ENCODE measurements around the genes NOTCH4 and HLA-DRA.

DNA sequence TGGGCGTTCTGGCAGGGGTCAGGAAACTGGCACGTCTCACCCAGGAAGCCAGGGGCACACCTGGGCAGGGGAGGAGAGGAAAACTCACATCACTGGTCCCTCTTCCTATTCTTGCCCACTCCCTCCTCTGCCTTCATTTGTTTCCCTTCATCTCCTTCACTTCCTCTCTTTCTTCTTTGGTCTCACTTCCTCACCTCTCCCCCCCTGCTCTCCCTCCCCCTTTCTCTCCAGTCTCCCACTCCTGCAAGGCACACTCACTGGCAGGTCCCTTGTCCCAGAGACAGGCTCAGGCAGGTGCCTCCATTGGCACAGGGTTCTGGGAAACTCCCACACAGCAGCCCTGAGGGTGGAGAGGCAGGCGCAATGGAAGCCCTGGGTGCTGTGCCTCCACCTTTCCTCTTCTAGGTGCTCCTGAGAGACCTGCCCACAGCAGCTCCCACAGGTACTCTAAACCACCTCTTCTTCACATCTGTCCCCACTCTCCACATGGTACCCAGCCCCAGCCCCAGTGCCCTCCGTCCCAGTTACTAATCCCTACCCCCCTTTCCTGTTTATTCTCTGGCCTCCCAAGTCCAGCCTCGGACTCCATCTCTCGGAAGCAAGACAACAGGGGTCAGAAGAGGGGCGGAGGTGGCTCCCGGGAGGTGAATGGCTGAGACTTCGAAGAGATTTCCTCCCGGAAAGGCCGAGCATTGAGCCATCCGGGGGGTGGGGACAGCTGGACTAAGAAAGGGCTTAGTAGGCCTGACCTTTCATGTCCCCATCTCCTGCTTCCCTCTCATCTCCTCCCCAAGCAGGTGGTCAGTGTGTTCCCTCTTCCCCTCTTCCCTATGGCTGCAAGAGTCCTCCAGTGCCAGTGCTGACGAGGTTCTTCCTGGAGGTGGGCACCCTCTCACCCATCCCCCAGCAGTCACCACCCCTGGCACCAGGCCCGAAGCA is 851 bp downstream of the NOTCH4 start:
- PRO-cap, result no peak
- RAMPAGE, long total RNA, result no peak

DNA sequence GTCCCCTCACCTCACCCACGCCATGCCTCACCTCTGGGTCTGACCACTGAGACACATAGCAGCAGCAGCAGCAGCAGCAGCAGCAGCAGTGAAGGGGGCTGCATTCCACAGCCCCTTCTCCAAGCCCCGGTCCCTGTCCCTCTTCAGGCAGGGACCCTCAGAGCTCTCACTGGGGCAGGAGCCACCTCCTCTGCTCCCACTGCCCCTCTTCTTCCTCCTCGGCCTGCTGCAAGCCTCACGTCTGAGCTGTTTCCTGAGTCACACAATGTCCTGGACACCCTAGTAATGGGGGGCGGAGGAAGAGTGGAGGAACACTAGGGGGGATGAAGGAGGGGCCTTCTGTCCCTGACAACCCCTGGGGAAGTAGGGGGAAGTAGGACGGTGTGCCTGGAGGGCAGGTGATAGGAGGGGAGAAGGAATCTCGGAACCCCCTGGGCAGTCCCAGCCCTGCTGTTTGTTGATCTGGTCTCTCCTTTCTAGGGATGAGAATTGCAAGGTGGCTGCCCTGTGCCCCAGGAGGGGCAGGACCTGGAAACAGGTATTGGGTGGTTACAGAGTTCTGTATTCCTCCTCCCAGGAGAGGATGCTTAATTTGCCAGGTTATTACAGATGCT is at the start of gene NOTCH4:
Gene NOTCH4 (minus strand): TSS at position 243 of the 614 bp plus-strand sequence.
- PRO-cap, result unidirectional peak, minus-strand start at position 243 of the sequence
- RAMPAGE, long total RNA, result start-site peak on the minus strand centred at position 206 of the sequence, 40 bp wide, 24 and 22 reads in 2 replicates

- PRO-cap, result no peak
- RAMPAGE, long total RNA, result no peak
Measured at GRCh38 chr6:32271400-32271716, 47.5 kb upstream of the NOTCH4 start.

GRCh38 chr6:32439497-32440569 is at the start of gene HLA-DRA:
Gene HLA-DRA (plus strand): TSS chr6:32439887.
- PRO-cap, result unidirectional peak, plus-strand start at chr6:32439887
- RAMPAGE, long total RNA, result start-site peak on the plus strand at chr6:32439880-32439915, 422 and 440 reads in 2 replicates

DNA sequence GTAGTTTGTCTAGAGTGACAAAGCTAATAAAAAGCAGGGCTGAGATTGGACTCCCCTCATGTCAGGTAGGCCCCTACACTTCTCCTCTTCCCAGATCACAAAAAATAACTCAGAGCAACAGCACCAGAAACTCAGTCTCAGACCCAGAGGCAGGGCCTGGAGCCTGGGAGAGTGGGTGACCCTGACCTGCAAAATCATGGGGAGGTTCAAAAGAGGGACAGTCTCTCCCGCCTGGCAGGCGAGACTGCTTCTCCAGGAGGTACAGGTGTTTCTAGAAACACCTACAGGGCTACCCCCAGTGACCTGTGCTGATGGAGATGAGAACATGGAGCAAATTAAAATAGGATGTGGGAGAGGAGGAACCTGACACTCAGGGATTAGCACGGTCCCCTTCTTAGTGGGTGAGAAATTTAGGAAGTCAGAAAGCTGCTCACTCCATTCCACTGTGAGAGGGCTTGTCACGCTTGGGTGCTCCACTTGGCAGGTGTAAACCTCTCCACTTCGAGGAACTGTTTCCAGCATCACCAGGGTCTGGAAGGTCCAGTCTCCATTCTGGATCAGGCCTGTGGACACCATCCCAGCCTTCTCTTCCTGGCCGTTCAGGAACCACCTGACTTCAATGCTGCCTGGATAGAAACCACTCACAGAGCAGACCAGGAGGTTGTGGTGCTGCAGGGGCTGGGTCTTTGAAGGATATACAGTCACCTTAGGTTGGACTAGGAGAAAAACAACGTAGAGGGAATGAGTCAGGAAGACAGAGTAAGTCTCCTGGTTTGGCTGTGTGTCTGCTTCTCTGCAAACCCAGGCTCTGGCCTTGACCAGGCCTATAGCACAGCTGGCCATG is 8.3 kb downstream of the HLA-DRB1 start:
- PRO-cap, result no peak
- RAMPAGE, long total RNA, result no peak

GRCh38 chr6:32894026-32895088 is 40.4 kb downstream of the PSMB9 start:
- PRO-cap, result bidirectional peak, plus-strand start at chr6:32894814, minus-strand start at chr6:32894674
- RAMPAGE, long total RNA, result no peak

DNA sequence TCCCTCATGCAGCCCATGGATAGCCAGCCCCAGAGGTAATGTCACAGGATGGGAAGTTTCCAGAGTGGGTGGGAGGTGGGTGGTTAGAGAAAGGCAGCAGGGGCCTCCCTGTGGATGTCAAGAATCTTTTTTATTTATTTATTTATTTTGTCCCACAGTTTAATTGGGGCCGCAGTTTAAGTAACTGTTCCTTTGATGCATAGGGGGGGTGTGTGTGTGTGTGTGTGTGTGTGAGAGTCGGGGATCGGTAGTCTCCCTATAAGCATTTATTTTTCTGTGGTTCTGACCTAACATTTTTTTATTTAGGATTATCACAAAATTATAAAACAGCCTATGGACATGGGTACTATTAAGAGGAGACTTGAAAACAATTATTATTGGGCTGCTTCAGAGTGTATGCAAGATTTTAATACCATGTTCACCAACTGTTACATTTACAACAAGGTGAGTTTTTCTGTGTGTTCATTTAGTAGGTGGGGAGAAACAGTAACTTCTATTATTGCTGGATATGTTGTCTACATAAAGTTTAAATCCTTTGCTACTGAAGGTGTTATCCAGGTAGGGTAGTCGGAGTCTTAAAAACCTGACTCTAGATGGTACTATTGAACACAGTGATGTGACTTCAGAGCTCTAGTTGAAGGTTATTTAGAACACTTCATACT is 6.8 kb downstream of the BRD2 start:
- PRO-cap, result no peak
- RAMPAGE, long total RNA, result no peak

DNA sequence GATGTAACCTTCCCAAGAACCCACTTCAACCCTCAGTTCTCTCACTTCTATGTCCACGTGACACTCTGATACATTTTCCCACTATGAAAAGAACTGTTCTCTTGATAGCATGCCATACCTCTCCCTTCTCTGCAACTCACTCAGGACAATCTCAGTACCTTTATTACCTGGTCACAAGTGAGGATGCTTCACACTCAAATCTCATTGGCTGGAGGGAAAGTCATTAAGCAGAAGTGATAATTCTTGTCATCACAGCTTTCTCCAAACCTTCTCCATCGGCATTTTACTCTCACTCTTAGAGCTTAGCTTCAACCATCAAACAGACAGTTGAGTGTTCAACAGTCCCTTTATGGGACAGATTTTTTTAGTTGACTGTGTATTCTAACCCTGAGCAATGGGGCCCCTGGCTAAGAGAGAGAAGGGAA is 18.5 kb upstream of the HLA-DPB1 start:
- PRO-cap, result no peak
- RAMPAGE, long total RNA, result no peak

DNA sequence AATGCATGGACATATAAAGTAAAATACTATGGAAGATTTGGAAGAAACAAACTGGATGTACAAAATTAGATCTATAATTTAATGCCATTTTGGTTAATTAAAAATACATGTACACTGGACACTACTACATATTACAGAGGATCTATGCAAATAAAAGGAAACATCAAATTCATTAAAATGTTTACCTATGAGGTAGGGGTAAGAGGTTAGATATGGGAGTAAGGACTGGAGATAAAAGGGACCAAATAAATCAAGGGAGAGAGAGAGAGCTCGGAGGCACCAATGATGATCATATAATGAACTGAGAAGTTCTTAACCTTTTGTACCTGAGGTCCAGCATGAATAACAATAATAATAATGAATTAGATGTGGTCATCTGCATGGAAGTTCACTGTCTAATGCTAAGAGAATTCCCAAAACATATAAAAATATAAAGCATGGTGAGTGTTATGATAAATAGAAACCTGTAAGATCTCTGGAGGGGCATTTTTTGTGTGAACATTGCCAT is 8.1 kb upstream of the HLA-DPB1 start:
- PRO-cap, result unidirectional peak, plus-strand start at position 258 of the sequence
- RAMPAGE, long total RNA, result no peak

DNA sequence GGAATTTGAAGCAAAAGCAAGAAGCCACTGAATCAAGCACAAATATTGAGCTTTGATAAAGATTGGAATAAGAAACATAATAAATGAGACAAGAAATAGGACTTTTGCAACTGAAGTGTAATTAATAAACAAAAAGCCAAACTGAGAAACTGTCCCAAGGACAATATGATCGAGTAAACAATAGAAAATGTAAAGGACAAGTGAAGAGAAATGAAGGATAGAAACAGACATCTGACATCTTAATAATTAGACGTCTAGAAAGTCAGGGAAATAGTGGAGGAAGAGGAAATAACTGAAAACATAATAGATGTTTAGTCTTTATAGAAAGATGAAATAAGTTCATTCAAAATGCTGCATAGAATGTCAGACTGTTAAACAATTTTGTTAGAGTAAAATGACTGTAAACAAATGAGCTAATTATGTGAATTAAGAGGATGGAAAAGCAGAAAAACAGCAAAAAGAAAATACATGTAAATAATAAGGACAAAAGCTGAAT is 14.2 kb downstream of the HLA-DPB1 start:
- PRO-cap, result no peak
- RAMPAGE, long total RNA, result no peak

- PRO-cap, result no peak
- RAMPAGE, long total RNA, result no peak
Measured at GRCh38 chr6:33116870-33117173, 41.0 kb downstream of the HLA-DPB1 start.

DNA sequence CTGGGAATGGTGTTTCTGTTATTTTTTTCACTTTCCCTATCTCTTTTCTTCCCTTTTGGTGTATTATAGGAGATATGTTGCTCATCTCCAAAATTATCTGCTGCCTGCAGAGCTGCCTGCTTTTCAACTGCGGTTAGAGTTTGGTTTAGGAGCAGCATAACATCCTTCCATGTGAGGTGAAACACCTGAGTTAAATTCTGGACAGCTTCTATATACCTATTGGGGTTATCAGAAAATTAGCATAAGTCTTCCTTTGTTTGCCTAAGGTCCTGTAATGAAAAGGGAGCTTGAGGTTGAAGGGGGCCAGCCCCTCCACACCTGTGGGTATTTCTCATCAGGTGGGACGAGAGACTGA is 45.8 kb downstream of the HLA-DPB1 start:
- PRO-cap, result no peak
- RAMPAGE, long total RNA, result no peak

- PRO-cap, result no peak
- RAMPAGE, long total RNA, result no peak
Measured at GRCh38 chr6:33201110-33201859, 618 bp downstream of the SLC39A7 start.

GRCh38 chr6:33207513-33208311 is 588 bp upstream of the RING1 start:
- PRO-cap, result no peak
- RAMPAGE, long total RNA, result no peak

- PRO-cap, result no peak
- RAMPAGE, long total RNA, result no peak
Measured at GRCh38 chr6:33212924-33213840, 4.9 kb downstream of the RING1 start.

- PRO-cap, result no peak
- RAMPAGE, long total RNA, result no peak
Measured at GRCh38 chr6:33271142-33271523, 543 bp downstream of the VPS52 start.

- PRO-cap, result no peak
- RAMPAGE, long total RNA, result no peak
Measured at GRCh38 chr6:33272201-33272835, 443 bp downstream of the RPS18 start.

GRCh38 chr6:33279086-33279598 is 2.2 kb downstream of the B3GALT4 start:
- PRO-cap, result no peak
- RAMPAGE, long total RNA, result no peak

- PRO-cap, result no peak
- RAMPAGE, long total RNA, result no peak
Measured at GRCh38 chr6:33297825-33298040, 1.0 kb downstream of the RGL2 start.

- PRO-cap, result no peak
- RAMPAGE, long total RNA, result no peak
Measured at GRCh38 chr6:33364247-33364939, 27.2 kb upstream of the KIFC1 start.

All from urinary bladder (tissue), 3 donors.